Measurements from ENCODE around the genes WDR41, TBCA and AP3B1.

- PRO-cap, 2 experiments, result no peak in any of the 2 experiments
- RAMPAGE, long total RNA, 4 experiments, result no peak in any of the 4 experiments
Measured at GRCh38 chr5:76386432-76386948, 16.6 kb upstream of the IQGAP2 start.

GRCh38 chr5:76475753-76476696 lies 72.9 kb downstream of the IQGAP2 start:
- PRO-cap, 2 experiments, result no peak in any of the 2 experiments
- RAMPAGE, long total RNA, 4 experiments, result start-site peak on the plus strand in 1 of 4 experiments, at chr5:76476080-76476136 at its widest, 17 reads per replicate

- PRO-cap, 2 experiments, result no peak in any of the 2 experiments
- RAMPAGE, long total RNA, 4 experiments, result start-site peak on the plus strand in 1 of 4 experiments, at chr5:76654933-76654946 at its widest, 21 reads per replicate
Measured at GRCh38 chr5:76654728-76655144, 31.5 kb upstream of the F2RL2 start.

- PRO-cap, 2 experiments, result no peak in any of the 2 experiments
- RAMPAGE, long total RNA, 4 experiments, result no peak in any of the 4 experiments
Measured at GRCh38 chr5:76732904-76733982, 17.3 kb downstream of the F2R start.

GRCh38 chr5:76801711-76802308 lies 17.0 kb upstream of the F2RL1 start:
- PRO-cap, 2 experiments, result no peak in any of the 2 experiments
- RAMPAGE, long total RNA, 4 experiments, result no peak in any of the 4 experiments

- PRO-cap, 2 experiments, result no peak in any of the 2 experiments
- RAMPAGE, long total RNA, 4 experiments, result no peak in any of the 4 experiments
Measured at GRCh38 chr5:76807152-76807615, 11.6 kb upstream of the F2RL1 start.

DNA sequence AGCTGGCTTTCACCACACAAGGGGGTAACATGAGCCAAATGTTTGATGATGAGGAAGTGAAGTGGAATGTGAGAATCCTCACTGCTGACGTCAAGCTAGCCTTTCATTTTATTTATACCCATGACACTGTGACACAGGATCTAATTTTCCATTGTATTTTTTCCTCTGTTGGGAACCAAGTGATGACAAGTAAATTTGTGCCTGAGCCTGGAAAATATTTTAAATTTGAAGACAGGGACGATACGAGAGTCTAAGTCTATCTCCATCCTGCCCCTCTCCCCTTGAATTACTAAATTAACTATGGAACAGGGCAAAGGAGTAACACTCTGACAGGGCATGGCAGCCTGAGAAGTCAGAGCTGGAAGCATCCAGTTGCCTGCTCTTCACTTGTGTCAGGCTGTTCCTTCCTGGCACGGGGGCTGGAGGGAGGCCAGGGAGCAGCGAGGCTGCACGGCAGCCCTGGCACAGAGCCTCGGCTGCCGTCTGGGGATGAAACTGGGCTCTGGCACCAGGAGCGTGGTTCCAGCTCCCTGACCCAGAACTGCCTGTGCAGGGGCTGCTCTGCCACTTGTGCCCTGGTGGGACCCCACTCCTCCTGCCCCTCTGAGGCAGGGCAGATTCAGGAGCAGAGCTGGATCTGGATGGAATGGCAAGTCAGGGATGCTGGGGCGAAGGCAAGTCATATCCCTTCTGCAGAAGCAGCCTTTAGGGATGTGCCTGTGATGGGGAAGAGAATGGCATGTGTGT lies 42.4 kb upstream of the PDE8B start:
- PRO-cap, 2 experiments, result no peak in any of the 2 experiments
- RAMPAGE, long total RNA, 4 experiments, result no peak in any of the 4 experiments

DNA sequence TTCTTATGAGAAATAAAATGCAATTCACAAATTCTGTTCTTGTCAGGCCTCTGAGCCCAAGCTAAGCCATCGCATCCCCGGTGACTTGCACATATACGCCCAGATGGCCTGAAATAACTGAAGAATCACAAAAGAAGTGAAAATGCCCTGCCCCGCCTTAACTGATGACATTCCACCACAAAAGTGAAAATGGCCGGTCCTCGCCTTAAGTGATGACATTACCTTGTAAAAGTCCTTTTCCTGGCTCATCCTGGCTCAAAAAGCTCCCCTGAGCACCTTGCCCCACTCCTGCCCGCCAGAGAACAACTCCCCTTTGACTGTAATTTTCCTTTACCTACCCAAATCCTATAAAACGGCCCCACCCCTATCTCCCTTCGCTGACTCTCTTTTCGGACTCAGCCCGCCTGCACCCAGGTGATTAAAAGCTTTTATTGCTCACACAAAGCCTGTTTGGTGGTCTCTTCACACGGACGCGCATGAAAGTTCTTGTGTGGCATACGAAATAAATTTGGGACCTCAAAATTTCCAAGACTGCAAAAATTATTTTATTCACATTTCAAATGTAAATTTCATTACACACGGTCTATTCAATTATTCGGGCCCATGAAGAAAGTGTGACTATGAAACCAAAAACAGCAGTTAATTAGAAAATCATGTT lies 1.0 kb downstream of the WDR41 start:
- PRO-cap, 2 experiments, result no peak in any of the 2 experiments
- RAMPAGE, long total RNA, 4 experiments, result no peak in any of the 4 experiments

DNA sequence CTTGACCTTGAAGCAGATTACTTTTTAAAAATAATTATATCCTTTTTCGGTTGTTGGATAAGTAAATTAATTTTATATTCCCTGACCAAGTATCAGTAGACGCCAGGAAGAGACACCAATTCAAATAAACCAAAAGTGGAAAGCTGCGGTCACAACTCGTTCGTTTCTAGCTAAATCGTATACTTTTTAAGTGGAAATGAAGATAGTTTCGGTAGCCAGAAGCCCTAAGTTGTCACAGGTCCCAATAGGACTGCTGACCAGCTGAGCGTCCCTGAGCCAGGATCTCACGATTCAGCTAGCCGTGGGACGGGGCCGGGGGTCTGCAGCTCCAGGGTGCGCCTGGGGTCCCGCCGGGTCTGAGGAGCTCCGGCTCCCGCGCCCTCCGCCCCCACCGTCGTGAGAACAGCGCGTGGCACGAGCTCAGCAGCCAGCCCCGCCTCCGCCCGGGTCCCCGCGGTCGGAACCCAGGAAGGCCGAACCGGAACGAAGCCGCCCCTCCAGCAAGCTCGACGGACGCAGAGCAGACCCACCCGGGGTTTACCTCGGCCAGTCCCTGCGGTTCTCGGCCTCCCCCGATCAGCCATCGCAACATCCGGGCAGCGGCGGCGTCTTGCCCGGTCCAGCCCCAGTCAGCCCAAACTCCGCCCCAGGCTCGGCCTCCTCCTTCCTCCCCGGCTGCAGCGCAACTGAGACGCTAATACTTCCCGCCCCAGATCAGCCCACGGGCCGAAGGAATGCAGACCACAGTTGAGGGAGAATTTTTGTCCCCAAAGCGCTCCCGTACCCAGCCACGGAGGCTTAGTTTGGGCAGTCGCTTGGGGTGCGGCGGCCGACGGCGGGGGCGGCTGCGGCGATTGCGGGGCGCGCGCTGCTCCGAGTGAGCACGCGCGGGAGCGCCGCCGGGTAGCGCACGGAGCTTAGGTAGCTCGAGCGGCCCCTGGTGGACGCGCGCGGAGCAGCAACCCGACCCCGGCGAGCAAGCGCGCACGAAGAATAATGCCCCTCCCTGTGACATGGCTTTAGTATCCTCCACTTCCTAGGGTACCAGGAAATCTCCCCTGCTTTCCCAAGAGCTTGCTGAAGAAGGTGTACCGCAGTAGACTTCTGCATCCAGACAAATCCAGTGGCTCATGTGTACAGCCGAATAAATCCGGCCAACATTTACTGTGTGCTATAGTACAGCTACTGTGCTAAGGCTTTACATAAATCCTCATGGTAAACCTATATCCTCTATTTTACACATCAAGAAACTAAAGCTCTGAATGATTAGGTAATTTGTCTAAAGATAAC lies at the start of gene WDR41:
WDR41 (minus strand) TSS at position 688 of the 1,290 bp plus-strand sequence.
- PRO-cap, 2 experiments, result peak in 2 of 2 experiments; most common plus-strand start position 712 of the sequence (in 2); most common minus-strand start position 539 of the sequence (in 1)
- RAMPAGE, long total RNA, 4 experiments, result start-site peak on the minus strand in 3 of 4 experiments, centred at positions 593 to 851 of the sequence, 18 to 370 reads per replicate

- PRO-cap, 2 experiments, result no peak in any of the 2 experiments
- RAMPAGE, long total RNA, 4 experiments, result no peak in any of the 4 experiments
Measured at GRCh38 chr5:77763527-77763846, 12.7 kb downstream of the TBCA start.

GRCh38 chr5:77776179-77776801 lies at the start of gene TBCA:
Gene TBCA (minus strand): TSS chr5:77776339.
- PRO-cap, 2 experiments, result peak in 2 of 2 experiments; most common minus-strand start chr5:77776274 (in 1)
- RAMPAGE, long total RNA, 4 experiments, result start-site peak on the minus strand in 4 of 4 experiments, at chr5:77776265-77776361 at its widest, 2,074 to 7,570 reads per replicate

- PRO-cap, 2 experiments, result no peak in any of the 2 experiments
- RAMPAGE, long total RNA, 4 experiments, result no peak in any of the 4 experiments
Measured at GRCh38 chr5:78115916-78116410, 178.5 kb downstream of the AP3B1 start.

- PRO-cap, 2 experiments, result no peak in any of the 2 experiments
- RAMPAGE, long total RNA, 4 experiments, result no peak in any of the 4 experiments
Measured at GRCh38 chr5:78215929-78216401, 78.5 kb downstream of the AP3B1 start.

DNA sequence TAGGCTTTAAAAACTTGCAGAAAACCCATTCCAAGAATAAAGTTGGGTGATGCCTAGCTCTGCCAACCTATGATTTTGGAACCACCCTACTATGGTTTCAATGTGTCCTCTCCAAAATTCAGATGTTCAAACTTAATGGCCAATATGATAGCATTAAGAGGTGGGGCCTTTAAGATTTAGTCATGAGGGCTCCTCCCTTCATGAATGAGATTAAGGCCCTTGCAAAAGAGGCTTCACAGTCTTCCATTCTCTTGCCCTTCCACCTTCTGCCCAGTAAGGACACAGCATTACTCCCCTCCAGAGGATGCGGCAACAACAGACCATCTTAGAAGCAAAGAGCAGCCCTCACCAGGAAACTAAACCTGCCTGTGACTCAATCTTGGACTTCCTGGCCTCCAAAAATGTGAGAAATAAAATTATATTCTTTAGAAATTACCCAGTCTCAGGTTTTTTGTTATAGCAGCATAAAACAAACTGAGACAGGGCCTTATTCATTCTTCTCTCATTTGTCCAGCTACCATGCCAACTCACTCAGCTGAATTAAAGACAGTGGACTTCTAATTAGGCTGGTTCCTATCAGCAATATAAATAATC lies 8.2 kb downstream of the AP3B1 start:
- PRO-cap, 2 experiments, result no peak in any of the 2 experiments
- RAMPAGE, long total RNA, 4 experiments, result no peak in any of the 4 experiments

DNA sequence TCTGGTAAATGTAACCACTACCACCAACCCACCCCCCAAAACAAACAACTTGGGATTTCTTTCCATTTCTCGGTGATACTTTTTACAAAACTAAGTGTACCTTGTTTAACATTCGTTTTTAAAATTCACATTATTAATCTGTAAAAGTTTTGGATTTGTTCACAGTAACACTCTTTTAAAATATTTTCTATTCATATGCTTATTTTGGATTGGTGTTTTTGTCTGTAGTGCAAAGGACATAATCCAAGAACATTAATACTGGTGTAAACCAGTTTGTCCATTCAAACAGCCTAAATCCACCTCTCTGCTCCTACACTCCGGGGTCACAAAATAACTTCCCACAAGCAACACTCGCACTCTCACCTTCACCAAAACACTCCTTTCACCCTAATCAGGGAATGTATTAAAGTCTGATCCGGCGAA lies 803 bp downstream of the AP3B1 start:
- PRO-cap, 2 experiments, result no peak in any of the 2 experiments
- RAMPAGE, long total RNA, 4 experiments, result no peak in any of the 4 experiments

DNA sequence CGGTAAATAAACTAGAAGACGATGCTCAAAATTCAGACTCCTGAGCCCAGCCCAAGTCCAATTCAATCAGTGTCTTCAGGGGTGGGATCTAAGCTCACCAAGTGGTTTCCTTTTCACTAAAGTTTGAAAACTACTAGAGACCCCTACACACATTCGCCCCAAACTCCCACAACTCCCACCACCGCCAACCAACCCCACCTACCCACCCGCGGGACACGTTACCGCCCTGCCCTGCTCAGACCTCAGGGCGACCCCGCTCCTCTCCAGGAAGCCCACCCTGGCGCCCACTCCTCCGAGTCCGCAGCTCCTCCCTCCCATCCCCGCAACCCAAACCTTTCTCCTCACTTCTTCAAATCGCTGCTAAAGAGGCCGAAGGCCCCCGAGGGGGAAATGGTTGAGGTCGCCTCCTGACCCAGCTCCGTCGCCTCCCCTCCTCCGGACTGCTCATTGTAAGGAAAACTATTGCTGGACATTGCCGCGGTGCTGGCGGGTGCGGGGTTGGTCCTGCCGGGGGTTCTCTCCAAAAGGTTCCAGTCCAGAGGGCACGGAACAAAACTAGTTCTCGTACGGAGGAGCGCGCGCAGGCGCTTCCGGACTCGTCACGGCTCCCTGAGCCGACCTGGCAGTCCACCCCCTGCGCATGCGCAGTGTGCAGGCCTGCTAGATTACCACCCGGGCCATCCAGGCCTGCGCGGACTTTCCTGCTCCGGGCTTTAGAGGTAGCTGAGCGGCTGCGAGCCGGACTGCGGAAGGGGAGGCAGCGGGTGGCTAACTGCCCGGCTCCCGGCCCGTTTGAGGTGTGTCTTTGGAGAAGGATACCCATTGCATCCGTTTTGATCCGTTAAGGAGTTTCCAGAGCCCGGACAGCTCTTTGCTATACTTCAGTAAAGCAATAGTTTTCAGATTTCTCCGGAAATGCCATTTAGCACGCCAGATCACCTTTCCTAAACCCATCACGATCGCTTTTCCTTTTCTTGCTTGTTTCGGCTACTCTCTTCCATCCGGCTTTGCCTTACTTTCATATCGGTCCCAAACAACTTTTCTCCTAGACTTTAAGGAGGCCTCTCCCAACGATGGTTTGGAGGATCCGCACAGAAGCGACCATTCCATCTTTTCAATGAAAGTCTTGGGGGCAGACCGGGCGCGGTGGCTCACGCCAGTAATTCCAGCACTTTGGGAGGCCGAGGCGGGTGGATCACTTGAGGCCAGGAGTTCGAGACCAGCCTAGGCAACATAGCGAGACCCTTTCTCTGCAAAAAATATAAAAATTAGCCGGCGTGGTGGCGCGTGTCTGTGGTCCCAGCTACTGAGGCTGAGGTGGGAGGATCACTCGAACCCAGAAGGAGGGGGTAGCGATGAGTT lies at the start of gene AP3B1:
AP3B1 (minus strand) TSS at position 592 of the 1,362 bp plus-strand sequence.
- PRO-cap, 2 experiments, result peak in 2 of 2 experiments; most common plus-strand start position 726 of the sequence (in 1); most common minus-strand start position 621 of the sequence (in 2)
- RAMPAGE, long total RNA, 4 experiments, result start-site peak on the minus strand in 3 of 4 experiments, centred at positions 545 to 571 of the sequence, 61 to 119 reads per replicate

GRCh38 chr5:78345598-78346105 lies 14.8 kb upstream of the SCAMP1 start:
- PRO-cap, 2 experiments, result no peak in any of the 2 experiments
- RAMPAGE, long total RNA, 4 experiments, result no peak in any of the 4 experiments

DNA sequence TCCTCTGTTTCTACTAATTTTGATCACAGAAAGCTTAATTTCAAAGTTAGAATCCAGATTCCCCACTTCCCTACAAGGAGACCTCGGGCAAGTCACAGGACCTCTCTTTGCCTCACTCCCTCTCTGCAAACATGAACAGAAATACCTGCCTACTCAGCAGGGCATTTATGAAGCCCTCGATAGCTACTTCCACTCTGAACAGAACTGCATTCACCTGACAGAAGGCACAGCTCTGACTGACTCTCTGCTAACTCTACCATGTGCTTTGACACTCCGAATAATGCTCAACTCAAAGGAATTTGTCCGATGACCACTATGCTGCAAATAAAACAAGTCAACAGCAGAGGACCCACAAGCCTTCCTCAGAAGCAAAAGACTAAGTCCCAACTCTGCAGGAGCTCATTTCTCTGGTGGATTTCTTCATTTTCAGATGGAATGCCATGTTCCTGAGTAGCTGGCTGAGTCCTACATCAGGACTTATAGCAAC lies 21.0 kb downstream of the LHFPL2 start:
- PRO-cap, 2 experiments, result no peak in any of the 2 experiments
- RAMPAGE, long total RNA, 4 experiments, result start-site peak on the minus strand in 1 of 4 experiments, centred at position 303 of the sequence, 10 reads per replicate

GRCh38 chr5:78647831-78648479 lies 617 bp downstream of the LHFPL2 start:
- PRO-cap, 2 experiments, result no peak in any of the 2 experiments
- RAMPAGE, long total RNA, 4 experiments, result no peak in any of the 4 experiments

- PRO-cap, 2 experiments, result no peak in any of the 2 experiments
- RAMPAGE, long total RNA, 4 experiments, result no peak in any of the 4 experiments
Measured at GRCh38 chr5:79076738-79077345, 7.3 kb downstream of the BHMT2 start.

All from upper lobe of left lung (tissue), 5 donors.